K562 (cell line): Measurements from ENCODE around the genes TRAPPC2 and ZRSR2.

GRCh38 chrX:13250809-13251692 lies 68.8 kb downstream of the ATXN3L start:
- RAMPAGE, long total RNA = no peak
- RRBS = no CpG with 5 or more reads among the region's 7 CpGs
PRO-cap:
- standard = no peak
- CoPRO, capped RNA only, 2 experiments = no peak in any of the 2 experiments
- CoPRO, capped and uncapped RNA, 2 experiments = no peak in any of the 2 experiments
- CoPRO, uncapped RNA only, 2 experiments = no peak in any of the 2 experiments
CAGE:
- cytosol, long polyA plus RNA = no peak
- long polyA plus RNA = no peak
- nucleolus, long total RNA = no peak
- nucleus, long polyA plus RNA = no peak

GRCh38 chrX:13717683-13718345 lies 16.6 kb downstream of the TRAPPC2 start:
- RAMPAGE, long total RNA = no peak
- RRBS = no CpG with 5 or more reads among the region's 8 CpGs
PRO-cap:
- standard = no peak
- CoPRO, capped RNA only, 2 experiments = no peak in any of the 2 experiments
- CoPRO, capped and uncapped RNA, 2 experiments = no peak in any of the 2 experiments
- CoPRO, uncapped RNA only, 2 experiments = no peak in any of the 2 experiments
CAGE:
- cytosol, long polyA plus RNA = no peak
- long polyA plus RNA = no peak
- nucleolus, long total RNA = no peak
- nucleus, long polyA plus RNA = no peak

GRCh38 chrX:13733872-13734965 lies at the start of gene TRAPPC2:
TSS of gene TRAPPC2 (minus strand) at chrX:13734620.
- RAMPAGE, long total RNA = start-site peak on the minus strand at chrX:13734566-13734620, 184 and 87 reads in 2 replicates
- RRBS = 1% methylated on average over 5 of the region's 61 CpGs
PRO-cap:
- standard = bidirectional peak, plus-strand start at chrX:13734332, minus-strand start at chrX:13734306; bidirectional peak, plus-strand start at chrX:13734782, minus-strand start at chrX:13734618
- CoPRO, capped RNA only, 2 experiments = peak in 2 of 2 experiments; most common plus-strand start chrX:13734748 (in 2); most common minus-strand start chrX:13734618 (in 2)
- CoPRO, capped and uncapped RNA, 2 experiments = peak in 2 of 2 experiments; most common plus-strand start chrX:13734748 (in 2); most common minus-strand start chrX:13734592 (in 1)
- CoPRO, uncapped RNA only, 2 experiments = peak in 1 of 2 experiments; most common plus-strand start chrX:13734748 (in 1); most common minus-strand start chrX:13734592 (in 1)
CAGE:
- cytosol, long polyA plus RNA = start-site peak on the plus strand at chrX:13734725-13734851, 114 and 63 reads in 2 replicates
- long polyA plus RNA = start-site peak on the plus strand at chrX:13734804-13734857, 30 and 68 reads in 2 replicates
- nucleolus, long total RNA = no peak
- nucleus, long polyA plus RNA = start-site peak on the plus strand at chrX:13734746-13734851, 462 and 541 reads in 2 replicates

- RAMPAGE, long total RNA = no peak
- RRBS = no CpG with 5 or more reads among the region's 10 CpGs
PRO-cap:
- standard = no peak
- CoPRO, capped RNA only, 2 experiments = no peak in any of the 2 experiments
- CoPRO, capped and uncapped RNA, 2 experiments = no peak in any of the 2 experiments
- CoPRO, uncapped RNA only, 2 experiments = no peak in any of the 2 experiments
CAGE:
- cytosol, long polyA plus RNA = no peak
- long polyA plus RNA = no peak
- nucleolus, long total RNA = no peak
- nucleus, long polyA plus RNA = no peak
These were observed 28.8 kb downstream of the OFD1 start for GRCh38 chrX:13763204-13763934.

DNA sequence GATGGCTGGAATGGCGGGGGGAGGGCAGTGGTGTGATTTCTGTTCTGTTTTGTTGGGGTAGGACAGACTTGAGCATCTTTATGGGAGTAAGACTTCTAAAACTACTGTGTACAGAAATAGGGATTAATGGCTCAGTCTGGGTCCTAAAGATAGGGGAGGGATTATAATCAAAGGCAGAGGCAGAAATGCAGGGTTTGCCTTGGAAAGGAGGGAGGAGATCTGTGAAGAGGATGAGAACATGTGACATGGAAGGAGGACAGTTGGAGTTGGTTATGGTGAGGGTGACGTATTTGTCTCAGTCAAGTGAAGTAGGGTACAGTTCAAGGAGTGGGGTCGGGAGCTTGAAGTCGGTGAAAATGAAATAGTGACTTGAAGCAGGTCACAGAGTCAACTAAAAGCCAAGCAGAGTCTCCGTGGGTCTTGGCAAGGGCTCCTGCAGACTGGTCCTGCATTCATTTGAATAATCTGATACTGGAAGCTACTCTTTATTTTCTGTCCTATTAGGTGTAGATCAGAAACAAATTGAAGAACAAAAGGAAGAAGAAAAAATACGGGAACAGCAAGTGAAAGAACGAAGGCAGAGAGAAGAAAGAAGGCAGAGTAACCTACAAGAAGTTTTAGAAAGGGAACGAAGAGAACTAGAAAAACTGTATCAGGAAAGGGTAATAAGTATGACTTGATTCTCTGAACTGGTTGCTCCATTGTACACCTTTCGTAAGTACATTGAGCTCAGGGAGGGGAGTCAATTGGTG lies 32.3 kb downstream of the OFD1 start:
- RAMPAGE, long total RNA = no peak
- RRBS = no CpG with 5 or more reads among the region's 9 CpGs
PRO-cap:
- standard = no peak
- CoPRO, capped RNA only, 2 experiments = no peak in any of the 2 experiments
- CoPRO, capped and uncapped RNA, 2 experiments = no peak in any of the 2 experiments
- CoPRO, uncapped RNA only, 2 experiments = no peak in any of the 2 experiments
CAGE:
- cytosol, long polyA plus RNA = no peak
- long polyA plus RNA = no peak
- nucleolus, long total RNA = no peak
- nucleus, long polyA plus RNA = no peak

GRCh38 chrX:13906087-13906553 lies 89.2 kb upstream of the GPM6B start:
- RAMPAGE, long total RNA = no peak
- RRBS = no CpG with 5 or more reads among the region's 2 CpGs
PRO-cap:
- standard = no peak
- CoPRO, capped RNA only, 2 experiments = no peak in any of the 2 experiments
- CoPRO, capped and uncapped RNA, 2 experiments = no peak in any of the 2 experiments
- CoPRO, uncapped RNA only, 2 experiments = no peak in any of the 2 experiments
CAGE:
- cytosol, long polyA plus RNA = no peak
- long polyA plus RNA = no peak
- nucleolus, long total RNA = no peak
- nucleus, long polyA plus RNA = no peak

DNA sequence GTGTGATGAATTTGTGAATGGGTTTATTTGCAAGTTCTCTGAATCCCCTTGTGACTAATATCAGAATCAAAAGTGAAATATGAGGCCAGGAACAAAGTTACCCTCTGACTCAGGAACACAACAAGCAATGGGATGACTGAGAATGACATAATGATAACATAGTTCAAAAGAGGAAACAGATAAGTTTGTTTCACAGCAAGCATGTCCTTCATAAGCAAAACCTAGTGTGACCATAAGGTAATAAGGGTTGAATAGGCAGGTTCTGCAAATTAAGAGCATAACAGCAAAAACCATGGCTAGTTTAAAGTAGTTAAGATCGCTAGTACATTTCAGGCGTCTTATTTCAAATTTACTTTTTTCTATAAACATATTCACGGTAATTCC lies 2.0 kb downstream of the GEMIN8 start:
- RAMPAGE, long total RNA = no peak
- RRBS = no CpG with 5 or more reads among the region's 3 CpGs
PRO-cap:
- standard = no peak
- CoPRO, capped RNA only, 2 experiments = no peak in any of the 2 experiments
- CoPRO, capped and uncapped RNA, 2 experiments = no peak in any of the 2 experiments
- CoPRO, uncapped RNA only, 2 experiments = no peak in any of the 2 experiments
CAGE:
- cytosol, long polyA plus RNA = no peak
- long polyA plus RNA = no peak
- nucleolus, long total RNA = no peak
- nucleus, long polyA plus RNA = no peak

GRCh38 chrX:14109761-14110182 lies 80.1 kb upstream of the GEMIN8 start:
- RAMPAGE, long total RNA = no peak
- RRBS = no CpG with 5 or more reads among the region's 15 CpGs
PRO-cap:
- standard = no peak
- CoPRO, capped RNA only, 2 experiments = no peak in any of the 2 experiments
- CoPRO, capped and uncapped RNA, 2 experiments = no peak in any of the 2 experiments
- CoPRO, uncapped RNA only, 2 experiments = no peak in any of the 2 experiments
CAGE:
- cytosol, long polyA plus RNA = no peak
- long polyA plus RNA = no peak
- nucleolus, long total RNA = no peak
- nucleus, long polyA plus RNA = no peak

DNA sequence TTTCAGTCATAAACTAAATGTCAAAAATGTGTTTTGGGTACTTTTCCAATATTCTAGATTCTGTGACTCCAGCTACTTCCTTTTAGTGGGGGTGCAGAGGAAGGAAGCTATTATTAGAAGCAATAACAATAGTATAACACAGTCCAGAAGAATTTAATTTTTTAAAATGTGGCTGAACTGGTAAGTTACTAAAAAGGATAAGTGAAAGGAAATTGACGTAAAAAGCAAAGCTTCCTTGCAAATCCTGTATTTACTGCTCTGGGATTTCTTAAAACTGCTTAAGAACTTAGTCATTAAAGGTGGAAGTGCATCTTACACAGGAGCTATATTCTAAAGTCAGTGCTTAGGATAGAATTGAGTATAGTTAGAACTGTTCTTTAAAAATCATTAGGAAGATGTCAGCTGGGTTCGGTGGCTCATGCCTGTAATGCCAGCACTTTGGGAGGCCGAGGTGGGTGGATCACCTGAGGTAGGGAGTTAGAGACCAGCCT lies 53.3 kb downstream of the MOSPD2 start:
- RAMPAGE, long total RNA = no peak
- RRBS = no CpG with 5 or more reads among the region's 3 CpGs
PRO-cap:
- standard = no peak
- CoPRO, capped RNA only, 2 experiments = no peak in any of the 2 experiments
- CoPRO, capped and uncapped RNA, 2 experiments = no peak in any of the 2 experiments
- CoPRO, uncapped RNA only, 2 experiments = no peak in any of the 2 experiments
CAGE:
- cytosol, long polyA plus RNA = no peak
- long polyA plus RNA = no peak
- nucleolus, long total RNA = no peak
- nucleus, long polyA plus RNA = no peak

- RAMPAGE, long total RNA = no peak
- RRBS = no CpG with 5 or more reads among the region's 1 CpG
PRO-cap:
- standard = no peak
- CoPRO, capped RNA only, 2 experiments = no peak in any of the 2 experiments
- CoPRO, capped and uncapped RNA, 2 experiments = no peak in any of the 2 experiments
- CoPRO, uncapped RNA only, 2 experiments = no peak in any of the 2 experiments
CAGE:
- cytosol, long polyA plus RNA = no peak
- long polyA plus RNA = no peak
- nucleolus, long total RNA = no peak
- nucleus, long polyA plus RNA = no peak
These were observed 1.8 kb upstream of the PIGA start for GRCh38 chrX:15337136-15337492.

DNA sequence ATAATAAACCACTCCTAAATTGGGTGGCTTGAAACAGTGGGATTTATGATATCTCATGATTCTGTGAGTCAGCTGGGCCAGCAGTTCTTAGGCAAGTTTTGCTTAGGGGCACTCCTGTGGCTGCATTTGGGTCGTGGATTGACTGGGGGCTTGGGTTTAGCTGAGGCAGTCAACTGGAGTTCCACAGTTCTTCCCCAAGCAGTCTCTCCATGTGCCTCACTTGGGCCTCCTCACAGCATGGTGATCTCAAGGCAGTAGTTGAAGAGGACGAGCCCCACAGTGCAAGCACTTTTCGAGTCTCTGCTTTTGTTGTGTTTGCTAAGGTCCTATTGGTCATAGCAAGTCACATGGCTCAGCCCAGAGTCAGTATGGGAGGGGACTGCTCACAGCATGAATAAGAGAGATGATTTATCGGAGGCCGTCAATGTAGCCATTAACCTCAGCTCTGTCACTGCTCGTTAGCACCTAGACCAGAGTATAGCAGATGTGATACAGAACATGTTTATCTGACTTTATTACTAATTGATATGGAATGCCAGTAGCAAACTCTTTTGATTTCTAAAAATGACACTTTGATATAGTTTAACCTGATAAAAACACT lies 29.7 kb downstream of the BMX start:
- RAMPAGE, long total RNA = no peak
- RRBS = no CpG with 5 or more reads among the region's 6 CpGs
PRO-cap:
- standard = bidirectional peak, plus-strand start at position 401 of the sequence, minus-strand start at position 281 of the sequence
- CoPRO, capped RNA only, 2 experiments = peak in 2 of 2 experiments; most common plus-strand start position 397 of the sequence (in 1); most common minus-strand start position 278 of the sequence (in 2)
- CoPRO, capped and uncapped RNA, 2 experiments = no peak in any of the 2 experiments
- CoPRO, uncapped RNA only, 2 experiments = no peak in any of the 2 experiments
CAGE:
- cytosol, long polyA plus RNA = no peak
- long polyA plus RNA = no peak
- nucleolus, long total RNA = no peak
- nucleus, long polyA plus RNA = no peak

DNA sequence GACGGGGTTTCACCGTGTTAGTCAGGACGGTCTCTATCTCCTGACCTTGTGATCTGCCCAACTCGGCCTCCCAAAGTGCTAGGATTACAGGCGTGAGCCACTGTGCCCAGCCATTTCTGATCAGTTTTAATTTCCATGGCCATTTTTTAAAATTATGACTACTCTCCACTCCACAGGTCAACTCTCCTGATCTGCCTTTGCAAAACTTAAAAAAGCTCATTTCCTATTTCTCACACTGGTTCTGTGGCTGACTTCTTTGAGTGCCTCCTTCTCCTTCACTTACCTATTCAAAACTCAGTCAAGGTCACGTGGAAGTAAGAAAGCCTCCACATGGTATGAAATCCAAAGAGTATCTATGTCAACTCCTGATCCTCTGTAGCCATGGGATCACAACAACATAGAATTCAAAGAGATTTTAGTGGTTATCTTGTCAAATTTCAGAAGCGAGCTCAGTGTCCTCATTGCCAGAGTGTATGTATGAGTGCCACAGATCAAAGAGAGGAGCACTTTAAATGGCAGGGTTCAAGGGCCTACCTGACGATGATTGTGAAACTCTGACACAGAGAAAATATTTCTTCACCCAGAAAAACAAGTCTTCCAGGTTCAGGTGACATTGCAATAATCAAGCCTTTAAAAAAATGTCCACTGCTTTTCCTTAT lies 1.0 kb upstream of the ACE2 start:
- RAMPAGE, long total RNA = no peak
- RRBS = no CpG with 5 or more reads among the region's 8 CpGs
PRO-cap:
- standard = no peak
- CoPRO, capped RNA only, 2 experiments = no peak in any of the 2 experiments
- CoPRO, capped and uncapped RNA, 2 experiments = no peak in any of the 2 experiments
- CoPRO, uncapped RNA only, 2 experiments = no peak in any of the 2 experiments
CAGE:
- cytosol, long polyA plus RNA = no peak
- long polyA plus RNA = no peak
- nucleolus, long total RNA = no peak
- nucleus, long polyA plus RNA = no peak

GRCh38 chrX:15790303-15791412 lies at the start of gene ZRSR2:
TSS of gene ZRSR2 (plus strand) at chrX:15790484.
- RAMPAGE, long total RNA = start-site peak on the plus strand at chrX:15790470-15790552, 2,316 and 1,013 reads in 2 replicates
- RRBS = no CpG with 5 or more reads among the region's 56 CpGs
PRO-cap:
- standard = bidirectional peak, plus-strand start at chrX:15790465, minus-strand start at chrX:15790399; bidirectional peak, plus-strand start at chrX:15790861, minus-strand start at chrX:15790730; bidirectional peak, plus-strand start at chrX:15790995, minus-strand start at chrX:15790918
- CoPRO, capped RNA only, 2 experiments = peak in 2 of 2 experiments; most common plus-strand start chrX:15790473 (in 2); most common minus-strand start chrX:15790377 (in 2)
- CoPRO, capped and uncapped RNA, 2 experiments = peak in 2 of 2 experiments; most common plus-strand start chrX:15790472 (in 1); most common minus-strand start chrX:15790384 (in 1)
- CoPRO, uncapped RNA only, 2 experiments = no peak in any of the 2 experiments
CAGE:
- cytosol, long polyA plus RNA = start-site peak on the plus strand at chrX:15790452-15790508, 31 and 83 reads in 2 replicates
- long polyA plus RNA = start-site peak on the plus strand at chrX:15790484-15790513, 85 and 92 reads in 2 replicates
- nucleolus, long total RNA = no peak
- nucleus, long polyA plus RNA = start-site peak on the plus strand at chrX:15790484-15790493, 58 and 81 reads in 2 replicates; start-site peak on the plus strand at chrX:15791004-15791011, 30 and 45 reads in 2 replicates

DNA sequence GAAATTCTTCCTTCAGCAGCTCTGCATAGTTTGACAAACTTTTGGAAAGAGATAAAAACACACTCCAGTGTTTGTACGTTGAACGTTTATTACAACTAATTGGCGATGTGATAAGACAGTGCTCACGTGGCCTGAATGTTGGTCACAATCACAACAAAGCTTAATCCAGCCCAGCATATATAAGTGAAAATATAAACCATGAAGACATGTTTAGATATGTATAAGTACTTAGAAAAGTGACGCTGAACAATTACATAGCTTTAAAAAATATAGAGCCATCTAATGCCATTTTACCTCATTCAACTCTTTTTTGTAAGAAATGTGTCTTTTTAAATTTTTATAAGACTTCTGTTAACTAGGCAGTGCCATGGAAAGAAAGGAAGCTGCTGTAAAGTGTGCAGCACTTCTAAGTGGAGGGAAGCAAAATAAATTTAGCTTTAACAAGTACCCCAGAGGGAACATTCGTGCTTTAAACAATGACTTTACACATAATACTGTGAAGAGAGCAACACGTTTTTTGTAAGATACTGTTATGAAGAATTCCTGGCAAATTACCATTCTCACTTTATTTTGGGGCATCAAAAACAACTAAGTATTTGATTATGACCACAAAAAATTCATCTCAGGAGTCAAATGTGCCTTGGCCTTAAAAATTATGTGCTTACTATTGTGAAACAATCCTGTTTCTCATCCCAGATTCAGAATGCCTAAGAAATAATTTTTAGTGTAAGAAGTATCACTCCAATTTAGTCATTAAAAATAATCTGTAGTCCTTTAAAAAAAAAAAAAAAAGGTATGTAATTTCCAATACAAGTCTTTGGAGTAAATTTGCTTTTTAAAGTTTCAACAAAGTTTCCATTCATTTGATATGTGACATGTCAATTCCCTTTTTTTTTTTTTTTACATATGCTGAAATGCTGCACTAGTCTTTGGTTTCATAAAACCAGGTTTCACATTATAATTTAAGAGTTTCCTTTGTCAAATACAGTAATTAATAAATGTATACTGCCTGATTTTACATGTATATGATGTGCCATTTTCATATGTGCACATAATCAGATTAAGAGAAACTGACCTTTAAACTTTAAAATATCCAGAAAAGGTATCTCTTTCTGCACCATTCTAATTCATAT lies 28.2 kb downstream of the AP1S2 start:
- RAMPAGE, long total RNA = no peak
- RRBS = no CpG with 5 or more reads among the region's 7 CpGs
PRO-cap:
- standard = no peak
- CoPRO, capped RNA only, 2 experiments = no peak in any of the 2 experiments
- CoPRO, capped and uncapped RNA, 2 experiments = no peak in any of the 2 experiments
- CoPRO, uncapped RNA only, 2 experiments = no peak in any of the 2 experiments
CAGE:
- cytosol, long polyA plus RNA = no peak
- long polyA plus RNA = no peak
- nucleolus, long total RNA = no peak
- nucleus, long polyA plus RNA = no peak

- RAMPAGE, long total RNA = no peak
- RRBS = 1% methylated on average over 19 of the region's 61 CpGs
PRO-cap:
- standard = bidirectional peak, plus-strand start at chrX:15855100, minus-strand start at chrX:15854813; bidirectional peak, plus-strand start at chrX:15855169, minus-strand start at chrX:15855238; bidirectional peak, plus-strand start at chrX:15855622, minus-strand start at chrX:15855479
- CoPRO, capped RNA only, 2 experiments = peak in 2 of 2 experiments; most common plus-strand start chrX:15855072 (in 2); most common minus-strand start chrX:15855238 (in 1)
- CoPRO, capped and uncapped RNA, 2 experiments = peak in 2 of 2 experiments; most common plus-strand start chrX:15855059 (in 1)
- CoPRO, uncapped RNA only, 2 experiments = peak in 2 of 2 experiments; most common plus-strand start chrX:15855066 (in 1); most common minus-strand start chrX:15855144 (in 1)
CAGE:
- cytosol, long polyA plus RNA = no peak
- long polyA plus RNA = no peak
- nucleolus, long total RNA = no peak
- nucleus, long polyA plus RNA = no peak
These were observed 557 bp upstream of the AP1S2 start for GRCh38 chrX:15854971-15855768.

DNA sequence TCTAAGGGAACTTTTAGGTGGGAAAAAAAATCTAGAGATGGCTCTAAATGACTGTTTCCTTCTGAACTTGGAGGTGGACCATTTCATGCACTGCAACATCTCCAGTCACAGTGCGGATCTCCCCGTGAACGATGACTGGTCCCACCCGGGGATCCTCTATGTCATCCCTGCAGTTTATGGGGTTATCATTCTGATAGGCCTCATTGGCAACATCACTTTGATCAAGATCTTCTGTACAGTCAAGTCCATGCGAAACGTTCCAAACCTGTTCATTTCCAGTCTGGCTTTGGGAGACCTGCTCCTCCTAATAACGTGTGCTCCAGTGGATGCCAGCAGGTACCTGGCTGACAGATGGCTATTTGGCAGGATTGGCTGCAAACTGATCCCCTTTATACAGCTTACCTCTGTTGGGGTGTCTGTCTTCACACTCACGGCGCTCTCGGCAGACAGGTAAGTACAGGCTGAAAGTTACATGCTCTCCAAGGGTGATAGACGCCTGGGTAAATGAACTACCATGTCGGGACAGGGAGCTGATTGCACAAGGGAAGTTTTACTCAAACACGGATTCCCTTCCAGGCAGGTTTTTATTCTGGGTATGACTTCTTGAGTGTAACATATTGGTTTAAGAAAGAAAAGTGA lies 671 bp downstream of the GRPR start:
- RAMPAGE, long total RNA = no peak
- RRBS = no CpG with 5 or more reads among the region's 13 CpGs
PRO-cap:
- standard = no peak
- CoPRO, capped RNA only, 2 experiments = no peak in any of the 2 experiments
- CoPRO, capped and uncapped RNA, 2 experiments = no peak in any of the 2 experiments
- CoPRO, uncapped RNA only, 2 experiments = no peak in any of the 2 experiments
CAGE:
- cytosol, long polyA plus RNA = no peak
- long polyA plus RNA = no peak
- nucleolus, long total RNA = no peak
- nucleus, long polyA plus RNA = no peak

GRCh38 chrX:16842964-16843878 lies 26.9 kb downstream of the RBBP7 start:
- RAMPAGE, long total RNA = no peak
- RRBS = no CpG with 5 or more reads among the region's 4 CpGs
PRO-cap:
- standard = no peak
- CoPRO, capped RNA only, 2 experiments = no peak in any of the 2 experiments
- CoPRO, capped and uncapped RNA, 2 experiments = no peak in any of the 2 experiments
- CoPRO, uncapped RNA only, 2 experiments = peak in 2 of 2 experiments; most common plus-strand start chrX:16843592 (in 2); most common minus-strand start chrX:16843317 (in 2)
CAGE:
- cytosol, long polyA plus RNA = no peak
- long polyA plus RNA = no peak
- nucleolus, long total RNA = no peak
- nucleus, long polyA plus RNA = no peak